ENCODE measurements around a stretch of chr6.

- PRO-cap, 2 experiments, result no peak in any of the 2 experiments
- RAMPAGE, long total RNA, 4 experiments, result no peak in any of the 4 experiments
Measured at GRCh38 chr6:163958129-163958416, 543.6 kb downstream of the QKI start.

- PRO-cap, 2 experiments, result no peak in any of the 2 experiments
- RAMPAGE, long total RNA, 4 experiments, result no peak in any of the 4 experiments
Measured at GRCh38 chr6:163965315-163965840, 550.9 kb downstream of the QKI start.

GRCh38 chr6:164097911-164098353 is 683.4 kb downstream of the QKI start:
- PRO-cap, 2 experiments, result peak in 1 of 2 experiments; most common plus-strand start chr6:164098179 (in 1); most common minus-strand start chr6:164097966 (in 1)
- RAMPAGE, long total RNA, 4 experiments, result no peak in any of the 4 experiments

GRCh38 chr6:164108613-164109657 is 694.4 kb downstream of the QKI start:
- PRO-cap, 2 experiments, result peak in 1 of 2 experiments; most common plus-strand start chr6:164109405 (in 1); most common minus-strand start chr6:164109296 (in 1)
- RAMPAGE, long total RNA, 4 experiments, result no peak in any of the 4 experiments

GRCh38 chr6:165552233-165552984 is 110.6 kb downstream of the PDE10A start:
- PRO-cap, 2 experiments, result no peak in any of the 2 experiments
- RAMPAGE, long total RNA, 4 experiments, result no peak in any of the 4 experiments

- PRO-cap, 2 experiments, result no peak in any of the 2 experiments
- RAMPAGE, long total RNA, 4 experiments, result no peak in any of the 4 experiments
Measured at GRCh38 chr6:165661843-165662118, 1.3 kb downstream of the PDE10A start.

DNA sequence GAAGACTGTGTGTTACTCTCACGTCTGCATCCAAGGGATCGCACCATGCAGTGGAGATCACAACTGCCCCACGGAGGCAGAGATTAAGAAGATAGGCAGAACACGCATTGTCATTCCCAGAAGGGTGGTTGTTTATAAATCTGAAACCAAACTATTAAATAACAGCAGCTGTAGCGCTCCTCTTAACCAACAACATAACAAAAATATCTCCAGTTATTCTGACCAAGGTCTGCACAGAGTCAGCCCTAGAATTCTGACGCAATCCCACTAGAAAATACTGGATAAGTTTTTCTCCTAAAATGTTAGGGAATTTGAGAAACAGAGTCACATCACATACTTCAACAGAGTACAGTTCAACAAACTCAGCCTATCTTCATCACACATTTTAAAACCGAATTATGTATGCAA is 70.5 kb downstream of the TBXT start:
- PRO-cap, 2 experiments, result no peak in any of the 2 experiments
- RAMPAGE, long total RNA, 4 experiments, result no peak in any of the 4 experiments

DNA sequence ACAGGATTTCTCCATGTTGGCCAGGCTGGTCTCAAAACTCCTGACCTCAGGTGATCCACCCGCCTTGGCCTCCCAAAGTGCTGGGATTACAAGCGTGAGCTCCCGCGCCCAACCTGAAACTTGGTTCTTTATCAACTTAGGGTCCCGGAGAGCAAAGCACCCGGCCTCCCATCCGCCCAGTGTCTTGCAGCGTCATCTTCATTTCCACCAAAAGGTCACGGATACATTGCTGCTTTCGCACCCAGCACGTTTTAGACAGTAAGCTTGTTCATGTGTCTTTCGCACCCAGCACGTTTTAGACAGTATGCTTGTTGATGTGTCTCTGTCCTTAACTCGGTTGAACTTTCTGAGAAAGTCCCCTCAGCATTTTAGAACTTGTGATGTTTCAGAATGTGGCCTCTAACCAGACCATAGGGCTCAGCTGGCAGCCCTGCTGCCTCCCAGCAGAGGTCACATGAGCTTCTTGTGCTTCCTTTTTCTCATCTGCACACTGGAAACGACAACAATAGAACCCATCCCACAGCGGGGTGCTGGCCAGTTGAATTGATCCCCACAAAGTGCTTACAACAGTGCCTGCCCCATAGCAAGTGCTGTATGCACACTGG is 48.7 kb downstream of the PRR18 start:
- PRO-cap, 2 experiments, result no peak in any of the 2 experiments
- RAMPAGE, long total RNA, 4 experiments, result no peak in any of the 4 experiments

- PRO-cap, 2 experiments, result no peak in any of the 2 experiments
- RAMPAGE, long total RNA, 4 experiments, result no peak in any of the 4 experiments
Measured at GRCh38 chr6:166330384-166331023, 11.8 kb downstream of the SFT2D1 start.

- PRO-cap, 2 experiments, result no peak in any of the 2 experiments
- RAMPAGE, long total RNA, 4 experiments, result no peak in any of the 4 experiments
Measured at GRCh38 chr6:166339283-166339727, 3.0 kb downstream of the SFT2D1 start.

- PRO-cap, 2 experiments, result no peak in any of the 2 experiments
- RAMPAGE, long total RNA, 4 experiments, result no peak in any of the 4 experiments
Measured at GRCh38 chr6:166351818-166352538, 9.6 kb upstream of the SFT2D1 start.

GRCh38 chr6:166383050-166384233 is 702 bp upstream of the MPC1 start:
- PRO-cap, 2 experiments, result peak in 2 of 2 experiments; most common plus-strand start chr6:166383149 (in 1); most common minus-strand start chr6:166383422 (in 1)
- RAMPAGE, long total RNA, 4 experiments, result no peak in any of the 4 experiments

- PRO-cap, 2 experiments, result no peak in any of the 2 experiments
- RAMPAGE, long total RNA, 4 experiments, result start-site peak on the minus strand in 1 of 4 experiments, at chr6:166416124-166416184 at its widest, 21 reads per replicate
Measured at GRCh38 chr6:166415921-166416363, 33.2 kb upstream of the MPC1 start.

DNA sequence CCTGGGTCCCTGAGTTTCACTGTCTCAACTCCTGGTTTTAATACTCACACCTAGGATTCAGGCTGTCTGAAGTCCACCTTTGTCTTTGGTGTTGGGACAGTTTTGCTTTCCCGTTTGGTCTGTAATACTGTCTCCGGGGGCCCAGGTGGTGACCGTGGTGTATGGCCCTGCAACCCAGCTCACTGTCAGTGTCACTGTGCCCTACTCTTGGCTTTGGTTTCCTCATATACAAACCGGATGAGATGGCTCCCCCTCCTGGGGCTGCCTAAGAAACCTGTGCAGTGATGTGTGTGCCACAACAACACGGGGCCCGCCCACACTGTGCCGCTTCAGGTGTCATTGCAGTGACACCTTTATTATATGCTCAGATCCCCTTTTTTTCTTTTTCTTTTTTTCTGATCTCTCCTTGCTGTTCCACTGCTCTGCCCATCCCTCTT is 74.0 kb downstream of the RAMACL start:
- PRO-cap, 2 experiments, result no peak in any of the 2 experiments
- RAMPAGE, long total RNA, 4 experiments, result no peak in any of the 4 experiments

- PRO-cap, 2 experiments, result no peak in any of the 2 experiments
- RAMPAGE, long total RNA, 4 experiments, result no peak in any of the 4 experiments
Measured at GRCh38 chr6:166553485-166553796, 33.0 kb downstream of the RAMACL start.

GRCh38 chr6:166959201-166959746 is 2.9 kb upstream of the RNASET2 start:
- PRO-cap, 2 experiments, result peak in 2 of 2 experiments; most common plus-strand start chr6:166959526 (in 1); most common minus-strand start chr6:166959420 (in 2)
- RAMPAGE, long total RNA, 4 experiments, result no peak in any of the 4 experiments

- PRO-cap, 2 experiments, result no peak in any of the 2 experiments
- RAMPAGE, long total RNA, 4 experiments, result no peak in any of the 4 experiments
Measured at GRCh38 chr6:167079720-167080266, 43.1 kb upstream of the CCR6 start.

DNA sequence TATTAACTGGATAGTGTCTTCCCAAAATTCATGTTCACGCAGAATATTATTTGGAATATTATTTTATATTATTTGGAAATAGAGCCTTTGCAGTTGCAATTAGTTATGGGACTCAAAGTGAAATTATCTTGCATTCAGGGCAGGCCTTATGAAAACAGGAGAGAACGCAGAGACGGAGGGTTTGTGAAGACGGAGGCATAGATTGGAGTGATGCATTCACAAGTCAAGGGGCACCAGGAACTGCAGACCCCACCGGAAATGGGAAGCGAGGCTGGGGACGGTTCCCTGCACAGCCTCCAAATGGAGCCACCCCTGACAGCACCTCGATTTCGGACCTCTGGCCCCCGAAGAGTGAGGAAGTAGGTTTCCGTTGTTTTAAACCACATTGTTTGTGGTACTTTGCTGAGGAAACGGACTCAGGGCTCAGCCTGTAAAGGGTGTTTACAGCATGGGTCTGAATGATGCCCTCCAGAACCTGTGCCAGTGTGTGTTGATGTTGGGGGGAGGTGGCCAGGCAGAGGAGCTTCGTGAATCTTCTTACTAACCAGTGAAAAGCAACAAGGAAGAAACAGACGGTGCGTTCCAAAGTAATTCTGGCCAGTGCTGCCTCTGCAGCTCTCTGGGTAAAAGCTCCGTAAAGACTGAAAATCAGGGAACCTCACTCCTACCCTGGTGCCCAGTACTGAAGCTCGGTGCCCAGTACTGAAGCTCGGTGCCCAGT is 30.2 kb upstream of the CCR6 start:
- PRO-cap, 2 experiments, result no peak in any of the 2 experiments
- RAMPAGE, long total RNA, 4 experiments, result no peak in any of the 4 experiments

DNA sequence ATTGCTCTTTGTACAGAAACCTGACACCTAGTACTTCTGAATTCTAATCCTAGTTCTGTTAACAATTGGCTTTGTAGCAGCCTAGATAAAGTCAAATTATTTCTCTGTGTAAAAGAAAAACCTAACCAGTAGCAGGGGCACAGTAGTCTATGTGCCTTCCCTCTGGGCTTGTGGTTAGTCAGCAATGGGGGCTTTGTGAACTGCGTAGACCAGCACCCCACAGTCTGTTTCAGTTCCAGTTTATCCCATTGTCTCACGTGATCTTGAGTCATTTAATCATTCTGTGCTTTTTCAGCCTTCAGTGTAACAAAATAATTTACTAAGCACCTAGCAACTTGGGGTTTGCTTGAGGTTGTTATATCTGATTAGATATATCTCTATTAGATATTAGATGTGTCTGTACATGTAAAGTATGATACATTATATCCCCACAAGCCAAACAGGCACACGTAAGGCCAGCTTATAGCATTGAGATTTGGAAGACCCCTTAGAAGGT is 28.0 kb upstream of the CCR6 start:
- PRO-cap, 2 experiments, result no peak in any of the 2 experiments
- RAMPAGE, long total RNA, 4 experiments, result no peak in any of the 4 experiments

DNA sequence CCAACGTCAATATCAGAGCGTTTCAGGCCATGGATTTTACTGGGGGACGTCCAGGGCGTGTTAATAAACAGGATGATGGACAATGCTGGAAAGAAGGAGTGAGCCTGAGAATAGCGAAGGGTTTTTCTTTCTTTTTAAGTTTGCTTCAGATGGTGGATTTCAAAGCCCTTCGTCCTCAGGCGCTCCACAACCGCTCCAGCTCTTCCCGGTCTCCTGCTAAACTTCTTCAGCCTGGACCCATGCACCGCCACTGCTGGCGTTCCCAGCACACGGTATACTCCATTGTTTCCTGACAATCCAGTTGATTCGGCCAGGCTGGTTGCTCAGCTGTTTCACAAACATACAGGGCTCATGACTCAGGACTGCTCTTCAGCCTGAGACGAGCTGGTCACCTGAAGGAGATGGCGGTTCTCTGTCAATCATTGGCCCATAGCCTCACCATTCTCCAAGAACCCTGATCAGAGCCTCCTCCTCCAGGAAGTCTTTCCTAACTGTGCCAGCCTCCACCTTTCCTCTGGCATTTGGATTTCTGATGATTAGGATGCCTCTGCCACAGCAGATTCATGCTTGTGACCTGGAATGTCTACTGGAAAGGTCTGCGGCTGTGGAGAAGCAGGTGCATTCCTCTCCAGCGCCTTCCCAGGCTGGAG is 12.0 kb downstream of the CCR6 start:
- PRO-cap, 2 experiments, result no peak in any of the 2 experiments
- RAMPAGE, long total RNA, 4 experiments, result no peak in any of the 4 experiments

All from upper lobe of left lung (tissue), 5 donors.